Kidney epithelial cell (primary cell): ENCODE data around the genes TCEANC2 and PARS2.

GRCh38 chr1:52641282-52641762 is 8.4 kb downstream of the SHISAL2A start:
- RAMPAGE, long total RNA = no peak
- RRBS = no CpG with 5 or more reads among the region's 4 CpGs

GRCh38 chr1:52927426-52928089 is 482 bp downstream of the SCP2 start:
- RAMPAGE, long total RNA = no peak
- RRBS = 2% methylated on average over 9 of the region's 45 CpGs

DNA sequence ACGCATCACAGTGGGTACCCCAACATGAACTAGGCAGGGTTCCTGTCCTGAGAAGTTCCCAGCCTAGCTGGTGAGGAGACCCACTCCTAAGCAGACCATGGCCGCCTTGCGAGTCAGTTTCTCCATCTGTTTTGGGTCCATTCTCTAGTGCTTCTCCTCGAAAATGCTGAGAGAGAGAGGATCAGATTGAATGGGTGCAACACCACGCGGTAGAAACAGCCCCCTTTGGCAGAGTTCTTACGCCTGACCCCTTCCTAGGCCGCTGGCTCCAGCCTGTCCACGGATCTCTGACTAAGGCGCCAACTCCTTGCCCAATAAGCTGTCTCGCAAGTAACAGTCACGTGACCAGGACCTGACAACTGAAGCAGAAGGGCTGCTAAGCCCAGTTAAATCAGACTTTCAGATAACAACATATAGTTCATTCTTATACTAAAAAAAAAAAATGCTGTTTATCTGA is 7.2 kb downstream of the SLC1A7 start:
- RAMPAGE, long total RNA = no peak
- RRBS = no CpG with 5 or more reads among the region's 12 CpGs

GRCh38 chr1:53145613-53146600 is 3.5 kb upstream of the SLC1A7 start:
- RAMPAGE, long total RNA = no peak
- RRBS = no CpG with 5 or more reads among the region's 26 CpGs

DNA sequence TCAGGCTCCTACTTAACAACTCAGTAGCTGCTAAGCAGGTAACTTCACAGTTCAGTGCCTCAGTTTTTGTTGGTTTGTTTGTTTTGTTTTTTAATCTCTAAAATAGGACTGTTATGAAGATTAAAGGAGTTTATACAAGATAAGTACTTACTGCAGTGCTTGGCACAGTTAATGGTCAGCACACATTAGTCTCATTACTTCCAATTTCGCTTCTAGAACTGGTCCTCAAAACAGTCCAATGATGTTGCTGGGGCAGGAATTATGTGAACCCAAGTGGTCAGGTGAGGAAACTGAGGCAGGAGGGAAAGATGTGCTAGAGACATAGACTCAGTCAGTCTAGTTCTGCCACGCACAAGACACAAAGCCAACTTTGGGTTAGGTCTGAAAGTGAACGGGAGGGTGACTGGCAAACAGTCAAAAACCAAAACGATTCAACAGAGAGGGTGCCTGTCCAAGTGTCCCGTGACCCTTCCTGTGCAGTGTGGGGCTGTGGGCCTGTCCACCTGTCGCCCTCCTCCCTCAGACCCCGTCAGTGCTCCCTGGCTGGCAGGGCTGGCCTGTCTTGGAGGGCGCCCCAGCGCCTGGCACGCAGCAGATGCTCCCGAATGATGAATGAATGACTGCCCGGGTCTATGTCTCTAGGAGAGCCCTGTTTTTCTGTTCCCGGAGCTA is 2.5 kb downstream of the LRP8 start:
- RAMPAGE, long total RNA = no peak
- RRBS = no CpG with 5 or more reads among the region's 13 CpGs

DNA sequence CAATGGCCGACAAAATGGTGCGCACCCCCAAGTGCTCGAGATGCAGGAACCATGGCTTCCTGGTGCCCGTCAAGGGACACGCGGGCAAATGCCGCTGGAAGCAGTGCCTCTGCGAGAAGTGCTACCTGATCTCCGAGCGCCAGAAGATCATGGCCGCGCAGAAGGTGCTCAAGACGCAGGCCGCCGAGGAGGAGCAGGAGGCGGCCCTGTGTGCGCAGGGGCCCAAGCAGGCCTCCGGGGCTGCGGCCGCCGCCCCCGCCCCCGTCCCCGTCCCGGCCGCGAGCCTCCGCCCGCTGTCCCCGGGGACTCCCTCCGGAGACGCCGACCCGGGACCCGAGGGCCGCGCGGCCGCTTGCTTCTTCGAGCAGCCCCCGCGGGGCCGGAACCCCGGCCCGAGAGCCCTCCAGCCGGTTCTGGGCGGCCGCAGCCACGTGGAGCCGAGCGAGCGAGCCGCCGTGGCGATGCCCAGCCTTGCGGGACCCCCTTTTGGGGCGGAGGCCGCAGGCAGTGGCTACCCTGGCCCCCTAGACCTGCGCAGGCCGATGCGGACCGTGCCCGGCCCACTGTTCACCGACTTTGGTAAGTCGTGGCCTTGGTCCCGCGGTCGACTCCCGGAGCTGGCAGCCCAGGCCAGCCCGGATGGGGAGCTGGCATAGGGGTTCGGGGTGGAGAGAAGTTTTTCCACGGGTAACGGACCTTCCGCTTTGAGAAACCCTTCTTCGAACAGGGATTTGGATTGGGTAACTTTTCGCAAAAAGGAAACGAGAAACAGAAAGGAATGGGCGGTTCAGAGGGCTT is 452 bp downstream of the DMRTB1 start:
- RAMPAGE, long total RNA = no peak
- RRBS = 93% methylated on average over 24 of the region's 78 CpGs

- RAMPAGE, long total RNA = no peak
- RRBS = no CpG with 5 or more reads among the region's 12 CpGs
Observed at GRCh38 chr1:53697765-53698333, 41.1 kb downstream of the GLIS1 start.

- RAMPAGE, long total RNA = no peak
- RRBS = no CpG with 5 or more reads among the region's 2 CpGs
Observed at GRCh38 chr1:53889030-53889406, 579 bp downstream of the YIPF1 start.

GRCh38 chr1:54015908-54017145 is 1.7 kb downstream of the LDLRAD1 start:
- RAMPAGE, long total RNA = no peak
- RRBS = no CpG with 5 or more reads among the region's 11 CpGs

- RAMPAGE, long total RNA = start-site peak on the minus strand at chr1:54053197-54053257, 2,163 and 2,433 reads in 2 replicates; start-site peak on the minus strand at chr1:54053380-54053441, 174 and 163 reads in 2 replicates; start-site peak on the plus strand at chr1:54053591-54053616, 43 and 55 reads in 2 replicates
- RRBS = 1% methylated on average over 6 of the region's 68 CpGs
Observed at GRCh38 chr1:54053054-54054281, at the start of gene TCEANC2. TCEANC2 (plus strand) TSS chr1:54053608.

DNA sequence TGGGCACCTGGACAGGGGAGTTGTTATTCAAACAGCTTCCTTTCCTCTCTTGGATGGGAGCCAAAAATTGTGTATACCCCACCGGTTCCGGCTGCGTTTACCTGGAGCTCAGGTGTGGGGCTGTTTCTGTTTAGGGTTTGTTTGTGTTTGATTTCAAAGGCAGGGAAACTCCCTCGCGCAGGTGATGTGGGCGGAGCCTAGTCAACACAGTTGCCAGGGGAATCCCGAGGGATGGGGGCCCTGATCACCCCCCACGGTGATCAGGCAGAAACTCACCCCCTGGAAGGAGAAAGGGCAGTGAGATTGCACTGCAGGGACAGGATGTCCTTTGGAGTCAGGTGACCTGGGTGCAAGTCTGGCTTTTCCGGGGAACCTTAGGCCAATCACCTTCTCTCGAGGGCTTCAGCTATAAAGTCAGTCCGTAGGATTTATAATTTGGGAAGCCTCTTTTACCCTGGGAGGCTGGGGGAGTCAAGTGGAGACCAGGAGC is 28.3 kb downstream of the CDCP2 start:
- RAMPAGE, long total RNA = no peak
- RRBS = no CpG with 5 or more reads among the region's 11 CpGs

- RAMPAGE, long total RNA = no peak
- RRBS = no CpG with 5 or more reads among the region's 7 CpGs
Observed at GRCh38 chr1:54153766-54154237, 1.0 kb upstream of the CDCP2 start.

DNA sequence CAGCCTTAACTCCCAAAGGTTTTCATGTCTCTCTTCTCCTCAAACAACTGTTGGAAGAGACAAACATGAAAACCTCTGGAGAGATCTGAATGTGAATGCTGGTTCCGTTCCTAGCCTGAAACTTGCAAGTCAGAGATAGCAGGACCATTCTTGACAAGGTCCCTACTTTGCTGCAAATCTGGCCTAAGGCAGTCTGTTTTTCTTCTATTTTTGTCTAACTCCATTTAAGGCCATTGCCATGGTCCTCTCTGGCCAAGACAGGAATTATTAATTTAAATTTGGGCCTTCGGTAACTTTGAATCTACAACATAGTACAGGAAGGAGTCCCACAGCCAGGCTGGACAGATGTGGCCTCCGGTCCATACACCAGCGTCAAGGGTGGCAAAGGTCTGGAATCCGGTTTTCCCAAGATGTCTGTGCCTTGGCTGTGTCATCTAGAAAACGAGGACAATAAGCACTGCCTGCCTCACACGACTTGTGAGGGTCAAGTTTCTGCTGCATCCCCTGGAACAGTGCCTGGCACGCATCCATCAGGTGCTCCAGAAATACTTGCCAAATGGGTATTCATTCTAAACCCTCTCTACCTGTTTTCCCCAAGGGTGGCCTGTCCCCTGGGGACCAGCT is 96.3 kb downstream of the MRPL37 start:
- RAMPAGE, long total RNA = no peak
- RRBS = no CpG with 5 or more reads among the region's 8 CpGs

- RAMPAGE, long total RNA = no peak
- RRBS = no CpG with 5 or more reads among the region's 25 CpGs
Observed at GRCh38 chr1:54298326-54299596, 98.8 kb downstream of the MRPL37 start.

- RAMPAGE, long total RNA = no peak
- RRBS = no CpG with 5 or more reads among the region's 10 CpGs
Observed at GRCh38 chr1:54314686-54315485, 114.9 kb downstream of the MRPL37 start.

- RAMPAGE, long total RNA = no peak
- RRBS = no CpG with 5 or more reads among the region's 21 CpGs
Observed at GRCh38 chr1:54370886-54372045, 171.3 kb downstream of the MRPL37 start.

DNA sequence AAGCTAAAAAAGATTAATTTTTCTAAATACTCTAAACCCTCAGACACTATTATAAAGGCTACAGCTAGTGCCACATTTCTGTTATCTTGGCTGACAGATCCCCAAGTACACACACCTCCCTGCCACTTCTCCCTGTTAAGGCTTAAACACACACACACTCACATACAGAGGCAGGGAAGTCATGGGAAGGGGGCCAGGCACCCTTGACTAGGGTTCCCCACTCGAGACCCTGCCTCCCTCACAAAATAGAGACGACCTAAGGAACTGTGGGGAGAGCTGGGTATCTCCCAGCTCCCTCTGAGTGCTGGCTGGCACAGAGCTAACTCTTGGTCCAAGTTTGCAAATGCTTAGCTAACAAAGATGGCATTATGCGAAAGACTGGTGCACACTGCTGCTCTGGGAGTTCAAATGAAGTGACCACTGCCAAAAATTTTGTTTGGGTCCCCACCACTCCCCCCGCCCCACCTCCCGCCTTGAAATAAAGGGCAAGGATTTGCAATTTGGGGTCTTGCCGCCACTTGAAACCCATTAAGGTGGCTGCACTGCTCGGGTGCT is 151.6 kb upstream of the ACOT11 start:
- RAMPAGE, long total RNA = no peak
- RRBS = no CpG with 5 or more reads among the region's 7 CpGs

DNA sequence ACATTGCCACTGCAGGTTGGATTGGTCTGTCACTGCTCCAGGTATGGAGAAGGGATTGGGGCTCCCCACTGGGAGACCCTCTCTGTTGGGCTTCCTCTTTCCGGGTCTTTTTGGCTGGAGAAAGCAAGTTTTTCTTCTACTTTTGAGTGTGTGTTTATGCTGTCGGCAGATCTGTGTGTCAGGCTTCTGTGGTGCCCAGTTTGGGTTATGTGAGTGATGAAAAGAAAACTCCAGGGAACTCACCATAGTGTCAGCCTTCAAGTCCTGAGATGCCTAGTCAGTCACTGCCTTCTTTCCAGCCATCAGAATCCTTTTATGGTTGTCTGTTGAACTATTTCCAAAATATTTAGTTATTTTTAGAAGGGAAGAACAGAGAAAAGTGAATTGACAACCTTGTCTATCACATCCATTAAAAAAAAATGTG is 4.7 kb downstream of the MROH7 start:
- RAMPAGE, long total RNA = no peak
- RRBS = no CpG with 5 or more reads among the region's 2 CpGs

DNA sequence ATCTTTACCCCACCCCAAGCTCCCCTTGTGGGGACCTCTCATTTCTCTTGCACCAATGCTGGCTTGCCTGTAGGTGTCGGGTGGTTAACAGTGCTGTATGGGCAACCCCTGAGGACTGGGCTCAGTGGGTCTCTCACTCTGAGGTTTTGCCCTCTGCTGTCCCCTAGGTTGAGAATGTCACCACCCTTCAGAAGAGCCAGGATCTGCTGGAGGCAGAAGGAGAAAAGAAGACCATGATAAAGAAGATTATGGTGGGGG is 27.0 kb downstream of the MROH7 start:
- RAMPAGE, long total RNA = no peak
- RRBS = no CpG with 5 or more reads among the region's 1 CpG

GRCh38 chr1:54764388-54765310 is at the start of gene PARS2:
PARS2 (minus strand) TSS chr1:54764523.
- RAMPAGE, long total RNA = no peak
- RRBS = 4% methylated on average over 4 of the region's 46 CpGs